ENCODE measurements around the gene TMEM151B.

- RRBS = no CpG with 5 or more reads among the region's 5 CpGs
These were observed 28.2 kb upstream of the VEGFA start for GRCh38 chr6:43741722-43742293.

DNA sequence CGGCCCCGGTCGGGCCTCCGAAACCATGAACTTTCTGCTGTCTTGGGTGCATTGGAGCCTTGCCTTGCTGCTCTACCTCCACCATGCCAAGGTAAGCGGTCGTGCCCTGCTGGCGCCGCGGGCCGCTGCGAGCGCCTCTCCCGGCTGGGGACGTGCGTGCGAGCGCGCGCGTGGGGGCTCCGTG lies 1.1 kb downstream of the VEGFA start:
- RRBS = no CpG with 5 or more reads among the region's 21 CpGs

- RRBS = no CpG with 5 or more reads among the region's 11 CpGs
These were observed 13.1 kb downstream of the VEGFA start for GRCh38 chr6:43782831-43783698.

GRCh38 chr6:43890822-43891664 lies 121.0 kb downstream of the VEGFA start:
- RRBS = no CpG with 5 or more reads among the region's 26 CpGs

DNA sequence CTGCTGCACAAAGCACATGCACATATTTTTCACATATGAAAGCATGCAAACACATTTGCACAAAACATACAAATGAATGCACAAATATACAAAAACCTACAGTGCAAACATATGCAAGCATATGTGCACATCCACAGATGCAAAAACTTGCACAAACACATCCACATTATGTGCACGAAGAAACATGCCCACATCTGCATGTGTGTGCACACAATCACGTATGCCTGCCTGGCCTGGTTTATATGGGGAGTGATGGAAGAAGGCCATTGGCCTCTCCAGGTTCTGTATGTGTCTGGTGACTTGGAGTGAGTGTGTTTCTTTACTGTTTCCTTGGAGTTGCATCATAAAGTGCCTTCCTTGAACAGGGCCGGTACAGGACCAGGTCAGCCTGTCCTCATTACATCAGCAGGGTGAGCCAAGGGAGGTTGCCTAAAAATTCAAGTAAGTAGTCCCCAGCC lies 140.6 kb downstream of the VEGFA start:
- RRBS = no CpG with 5 or more reads among the region's 3 CpGs

DNA sequence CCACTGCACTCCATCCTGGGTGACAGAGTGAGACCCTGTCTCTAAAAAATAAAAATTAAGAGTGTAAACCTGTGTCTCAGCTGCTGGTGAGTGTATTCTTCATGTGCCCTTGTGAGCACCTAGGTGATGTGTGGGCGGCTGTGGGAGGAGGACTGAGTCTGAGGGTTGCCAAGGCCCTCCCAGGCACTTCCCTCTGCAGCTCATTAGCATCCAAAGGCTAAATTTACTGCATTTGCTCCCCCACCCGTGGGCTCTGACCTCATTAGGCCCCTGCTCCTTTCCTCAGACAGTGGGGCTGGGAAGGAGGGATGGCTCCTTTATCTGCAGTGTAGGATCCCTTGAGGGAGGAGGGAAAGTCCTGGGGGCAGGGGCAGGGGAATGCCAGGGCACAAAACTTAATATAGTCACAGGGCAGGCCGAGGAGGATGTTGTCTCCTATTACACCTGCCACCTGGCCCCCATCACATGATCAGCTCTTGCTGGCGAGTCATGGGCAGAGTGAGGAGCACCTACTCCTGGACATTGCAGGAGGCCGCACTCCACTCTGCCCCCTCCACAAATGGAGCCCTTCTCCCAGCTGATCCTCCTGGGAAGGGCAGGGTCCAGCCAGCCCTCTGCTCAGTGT lies 133.3 kb downstream of the MRPL14 start:
- RRBS = no CpG with 5 or more reads among the region's 5 CpGs

GRCh38 chr6:44002357-44003229 lies 124.7 kb downstream of the MRPL14 start:
- RRBS = 3% methylated on average over 30 of the region's 91 CpGs

DNA sequence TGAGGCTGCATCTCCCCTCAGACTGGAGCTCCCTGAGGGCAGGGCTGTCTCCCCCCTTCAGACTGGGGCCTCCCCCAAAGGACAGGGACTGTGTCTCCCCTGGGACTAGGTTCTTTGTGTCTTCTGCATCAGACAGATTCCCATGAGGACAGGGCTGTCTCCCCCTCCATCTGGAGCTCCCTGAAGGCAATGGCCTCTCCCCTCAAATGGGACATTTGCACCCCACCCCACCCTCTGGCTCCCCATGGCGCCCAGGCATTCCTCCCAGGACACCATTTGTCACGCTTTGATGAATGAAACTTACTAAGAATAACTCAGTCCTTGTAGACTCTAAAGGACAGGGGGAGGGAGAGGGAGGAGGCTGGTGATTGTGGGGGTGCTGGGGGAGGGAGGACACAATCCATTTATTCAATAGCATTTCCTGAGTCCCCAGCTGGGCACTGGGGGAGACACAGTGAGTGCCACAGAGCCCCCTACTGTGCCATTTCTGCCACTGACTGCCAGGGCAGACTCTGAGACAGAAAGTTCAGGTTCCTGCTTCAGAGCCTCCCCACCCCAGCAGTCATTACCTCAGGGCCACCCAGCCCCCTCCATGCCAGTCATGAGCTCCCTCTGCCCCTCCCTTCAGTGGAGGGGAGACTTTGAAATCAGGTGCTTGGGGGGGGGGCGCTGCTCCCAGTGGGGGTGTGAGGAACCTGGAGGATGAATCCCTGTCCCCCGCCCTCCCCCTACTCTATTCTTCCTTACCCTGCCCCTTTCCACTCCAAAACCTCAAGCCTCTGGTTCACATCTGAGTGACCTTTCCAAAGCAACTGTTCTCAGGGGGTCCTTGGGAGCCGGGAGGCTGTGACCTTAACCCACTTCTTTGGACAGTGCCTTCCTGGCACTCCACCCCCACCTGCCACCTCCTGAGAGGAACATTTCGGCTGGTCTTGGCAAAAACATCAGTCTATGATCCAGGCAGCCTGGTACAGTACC lies 122.1 kb downstream of the MRPL14 start:
- RRBS = no CpG with 5 or more reads among the region's 6 CpGs

GRCh38 chr6:44035162-44035425 lies 92.2 kb downstream of the MRPL14 start:
- RRBS = no CpG with 5 or more reads among the region's 2 CpGs

DNA sequence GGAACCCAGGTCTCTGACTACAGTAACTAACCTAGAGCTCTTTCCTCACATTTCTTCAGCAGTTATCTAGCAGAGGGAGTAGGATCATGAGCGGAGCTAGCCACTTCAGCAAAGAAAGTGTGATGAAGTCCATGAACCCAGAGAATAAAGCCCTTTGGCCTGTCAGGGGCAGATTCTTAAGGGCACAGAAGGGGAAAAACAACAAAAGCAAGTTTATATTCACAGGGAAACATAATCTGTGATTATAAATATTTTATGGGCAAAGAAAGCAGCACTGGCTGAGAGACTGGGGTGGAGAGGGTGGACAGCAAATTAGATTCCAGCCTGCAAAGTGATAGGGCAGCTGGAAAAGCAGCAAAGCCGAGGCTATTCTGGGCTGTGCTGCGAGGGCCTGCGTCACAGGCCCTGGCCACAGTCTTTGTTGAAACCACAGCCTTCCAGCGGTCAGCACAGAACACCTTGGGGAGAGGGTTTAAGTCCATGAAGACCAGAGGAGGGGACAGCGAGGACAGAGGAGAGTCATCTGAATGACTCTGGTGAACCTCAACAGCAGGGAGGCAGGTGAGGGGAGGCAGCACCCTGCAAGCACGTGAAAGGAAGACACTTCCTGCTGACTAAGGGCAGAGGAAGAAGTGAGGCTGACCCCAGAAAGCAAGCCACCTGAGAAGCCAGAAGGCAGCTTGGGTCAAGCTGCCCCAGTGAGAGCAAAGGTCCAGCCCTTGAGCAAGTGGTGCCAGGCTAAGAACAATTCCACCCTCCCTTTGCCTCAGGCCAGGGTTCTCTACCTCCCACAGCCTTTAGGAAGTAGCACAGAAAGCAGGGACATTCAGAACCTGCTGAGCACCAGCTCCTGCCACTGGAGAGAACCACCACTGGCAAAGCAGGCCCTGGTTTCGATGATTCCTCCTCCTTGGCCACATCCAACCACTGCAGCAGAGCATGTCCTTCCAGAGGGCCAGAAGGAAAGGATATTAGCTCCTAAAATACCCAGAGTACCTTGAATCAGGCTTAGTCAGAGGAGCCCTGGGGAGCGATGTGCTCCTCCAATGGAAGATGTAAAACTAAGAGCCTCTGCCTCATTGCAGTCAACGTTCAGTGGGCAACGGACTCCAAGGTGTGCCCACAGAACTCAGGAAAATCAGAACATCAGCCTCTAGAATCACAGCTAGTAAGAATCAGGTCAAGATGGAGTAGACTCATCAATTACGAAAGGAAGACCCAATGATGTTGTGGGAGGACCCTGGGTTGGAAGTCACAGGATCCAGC lies 17.0 kb downstream of the MRPL14 start:
- RRBS = no CpG with 5 or more reads among the region's 12 CpGs

GRCh38 chr6:44122651-44123590 lies 4.3 kb downstream of the MRPL14 start:
- RRBS = no CpG with 5 or more reads among the region's 6 CpGs

DNA sequence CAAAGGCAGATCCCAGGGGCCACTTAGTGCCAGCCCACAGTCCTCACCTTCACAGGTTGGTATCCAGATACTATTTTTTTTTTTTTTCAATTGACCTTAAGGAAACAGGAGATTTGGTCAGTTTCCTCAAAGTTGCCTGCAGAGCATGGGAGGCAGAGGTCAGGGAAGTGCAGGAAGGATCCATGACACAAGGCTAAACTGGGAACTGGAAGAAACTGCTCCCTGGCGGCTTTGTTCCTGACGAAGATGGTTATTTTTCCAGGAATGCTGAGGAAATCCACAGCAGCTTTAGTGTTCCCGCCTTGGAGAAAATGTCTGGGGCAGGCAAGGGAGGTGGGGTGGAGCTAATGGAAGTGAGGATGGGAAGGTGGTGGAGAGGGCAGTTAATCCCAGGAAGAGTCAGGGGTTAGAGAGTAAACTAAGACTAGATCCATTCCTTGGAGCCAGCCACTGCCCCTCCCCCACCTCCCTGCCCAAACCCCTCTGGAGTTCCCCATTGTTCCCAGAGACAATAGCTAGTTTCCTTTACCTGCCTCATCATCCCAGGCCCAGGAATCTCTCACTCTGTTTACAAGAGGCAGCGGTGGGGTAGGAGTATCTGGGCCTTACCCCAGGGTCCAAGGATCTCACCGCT lies 14.3 kb upstream of the MYMX start:
- RRBS = no CpG with 5 or more reads among the region's 5 CpGs

- RRBS = no CpG with 5 or more reads among the region's 16 CpGs
These were observed 6.0 kb downstream of the SLC29A1 start for GRCh38 chr6:44229173-44230002.

GRCh38 chr6:44262470-44262872 lies 2.9 kb downstream of the NFKBIE start:
- RRBS = no CpG with 5 or more reads among the region's 3 CpGs

DNA sequence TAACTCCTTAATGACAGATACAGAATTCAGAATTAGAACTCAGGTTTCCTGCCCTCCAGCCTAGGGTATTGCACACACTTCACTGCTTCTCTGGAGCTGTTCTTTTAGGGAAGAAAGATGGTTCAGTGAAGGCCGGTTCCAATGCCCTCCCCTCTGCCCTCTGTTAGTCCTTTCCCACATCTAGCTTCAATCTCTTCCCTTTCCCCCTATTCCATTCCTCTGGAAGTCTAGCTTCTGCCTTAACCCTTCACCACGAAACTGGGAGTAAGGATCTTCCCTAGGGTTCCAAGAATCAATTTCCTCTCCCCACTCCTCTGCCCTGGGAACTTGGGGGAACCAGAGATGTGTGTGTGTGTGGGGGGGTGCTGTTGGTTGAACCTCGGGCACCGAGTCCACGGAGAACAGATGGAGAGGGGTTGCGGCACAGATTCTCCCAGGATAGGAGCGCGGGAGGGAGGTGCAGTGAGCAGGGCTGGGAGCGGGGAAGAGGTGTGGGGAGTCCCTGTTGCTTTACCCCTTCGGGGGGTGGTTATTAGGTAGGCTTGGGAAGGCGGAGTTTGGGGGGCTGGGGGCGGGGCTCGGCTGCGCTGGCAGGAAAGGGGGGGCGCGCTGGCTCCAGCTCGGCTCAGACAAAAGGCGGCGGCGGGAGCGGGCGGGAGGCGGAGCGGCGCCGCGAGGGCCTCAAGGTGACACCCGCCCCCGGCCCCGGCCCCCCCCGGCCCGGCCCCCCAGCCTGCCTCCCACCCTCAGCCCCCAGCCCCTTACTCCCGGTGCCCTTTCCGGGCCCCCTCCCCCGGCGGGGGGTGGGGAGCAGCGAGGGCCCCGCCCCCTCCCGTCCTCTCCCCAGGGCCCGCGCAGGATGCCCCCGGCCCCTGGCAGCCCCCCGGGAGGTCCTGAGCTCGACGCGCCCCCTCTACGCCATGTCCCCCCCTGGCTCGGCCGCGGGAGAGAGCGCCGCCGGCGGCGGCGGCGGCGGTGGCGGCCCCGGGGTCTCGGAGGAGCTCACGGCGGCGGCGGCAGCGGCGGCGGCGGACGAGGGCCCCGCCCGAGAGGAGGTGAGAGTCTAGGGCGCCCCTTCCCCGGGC lies at the start of gene TMEM151B:
Gene TMEM151B (plus strand): TSS at position 628 of the 1,085 bp plus-strand sequence.
- RRBS = 60% methylated on average over 24 of the region's 74 CpGs

DNA sequence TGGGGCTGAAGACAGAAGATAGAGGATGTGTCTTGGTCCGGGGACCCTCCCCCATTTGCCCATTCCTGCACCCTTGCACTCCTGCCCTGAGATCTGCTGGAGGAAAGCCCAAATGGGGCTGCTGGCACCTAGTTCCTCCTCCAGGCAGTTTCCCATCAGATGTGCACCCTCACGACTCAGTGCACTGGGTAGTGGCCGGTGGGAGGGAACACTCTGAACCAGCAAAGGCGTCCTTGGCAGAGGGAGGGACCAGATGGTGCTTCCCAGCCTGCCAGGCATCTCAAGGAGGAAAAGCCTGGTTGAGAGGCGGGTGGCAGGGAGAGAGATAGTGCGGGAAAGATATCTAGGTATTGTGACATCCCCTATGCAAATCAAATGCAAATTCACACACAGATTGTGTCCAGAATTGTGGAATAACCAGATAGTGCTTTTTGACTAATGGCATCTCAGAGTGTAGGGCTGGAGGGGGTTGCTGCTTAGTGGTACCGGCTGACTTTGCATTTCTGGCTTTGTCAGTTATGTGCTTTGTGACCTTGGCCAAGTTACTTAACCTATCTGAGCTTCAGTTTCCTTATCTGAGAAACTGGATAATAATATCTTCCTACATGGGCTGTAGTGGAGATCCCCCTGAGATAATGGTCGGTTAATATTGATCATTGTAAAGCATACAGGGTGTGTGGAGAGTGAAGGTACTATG lies 7.6 kb downstream of the TCTE1 start:
- RRBS = no CpG with 5 or more reads among the region's 8 CpGs

GRCh38 chr6:44388155-44388672 lies 708 bp downstream of the CDC5L start:
- RRBS = 10% methylated on average over 1 of the region's 13 CpGs

DNA sequence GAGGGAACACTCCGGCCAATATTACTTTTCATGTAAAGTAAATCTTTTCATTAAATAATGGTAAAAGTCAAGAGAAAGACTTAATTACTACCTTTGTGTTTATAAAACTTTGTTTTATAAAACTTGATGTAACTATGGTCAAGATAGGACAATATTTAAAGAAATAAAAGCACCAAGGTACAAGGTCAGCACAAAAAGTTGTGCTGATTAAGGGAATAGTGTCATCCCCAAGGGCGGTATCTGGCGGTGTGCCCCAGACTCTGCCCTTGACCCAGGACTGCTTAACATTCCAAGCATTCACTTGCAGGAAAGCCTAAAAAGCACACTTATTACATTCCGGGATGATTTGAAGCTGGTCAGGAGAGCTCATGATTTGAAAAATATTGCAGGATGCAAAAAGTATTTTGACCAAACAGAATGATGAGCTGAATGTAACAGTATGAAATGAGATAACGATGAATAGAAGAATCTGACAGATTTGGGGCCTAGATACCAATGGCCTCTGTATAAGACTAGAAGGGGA lies 77.0 kb downstream of the CDC5L start:
- RRBS = no CpG with 5 or more reads among the region's 5 CpGs

DNA sequence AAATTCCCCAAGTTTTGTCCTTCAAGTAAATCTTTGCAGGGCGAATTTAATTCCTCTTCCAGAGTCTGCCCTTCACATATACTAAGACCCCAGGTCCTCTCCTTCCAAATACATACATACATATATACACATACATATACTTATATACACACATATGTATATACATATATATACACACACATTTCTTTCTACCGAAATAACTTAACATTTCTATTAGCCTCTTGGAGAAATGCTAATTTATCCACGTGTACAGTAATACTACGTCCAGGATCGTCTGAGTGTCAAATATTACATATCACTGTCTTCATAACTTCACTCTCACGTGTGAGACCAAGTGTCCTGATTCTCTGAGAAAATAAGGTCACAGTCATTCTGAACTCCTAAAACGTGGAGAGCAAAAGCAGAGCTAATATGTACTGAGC lies 984 bp downstream of the SUPT3H start:
- RRBS = no CpG with 5 or more reads among the region's 7 CpGs

- RRBS = no CpG with 5 or more reads among the region's 3 CpGs
These were observed 48.5 kb upstream of the SUPT3H start for GRCh38 chr6:45426338-45426556.

Data from HCT116 (cell line).